Mammary epithelial cell (primary cell): ENCODE measurements around a stretch of chr6.

GRCh38 chr6:130183602-130184450 is 38.9 kb downstream of the SAMD3 start:
- CAGE, long polyA plus RNA: no peak
- RRBS: no CpG with 5 or more reads among the region's 4 CpGs

- CAGE, long polyA plus RNA: no peak
- RRBS: no CpG with 5 or more reads among the region's 2 CpGs
These were observed 20.3 kb downstream of the EPB41L2 start for GRCh38 chr6:131042765-131043027.

- CAGE, long polyA plus RNA: no peak
These were observed 8.4 kb downstream of the ARG1 start for GRCh38 chr6:131581487-131581814.

GRCh38 chr6:131949567-131949691 is 1.7 kb downstream of the CCN2 start:
- CAGE, long polyA plus RNA: no peak
- RRBS: no CpG with 5 or more reads among the region's 1 CpG

DNA sequence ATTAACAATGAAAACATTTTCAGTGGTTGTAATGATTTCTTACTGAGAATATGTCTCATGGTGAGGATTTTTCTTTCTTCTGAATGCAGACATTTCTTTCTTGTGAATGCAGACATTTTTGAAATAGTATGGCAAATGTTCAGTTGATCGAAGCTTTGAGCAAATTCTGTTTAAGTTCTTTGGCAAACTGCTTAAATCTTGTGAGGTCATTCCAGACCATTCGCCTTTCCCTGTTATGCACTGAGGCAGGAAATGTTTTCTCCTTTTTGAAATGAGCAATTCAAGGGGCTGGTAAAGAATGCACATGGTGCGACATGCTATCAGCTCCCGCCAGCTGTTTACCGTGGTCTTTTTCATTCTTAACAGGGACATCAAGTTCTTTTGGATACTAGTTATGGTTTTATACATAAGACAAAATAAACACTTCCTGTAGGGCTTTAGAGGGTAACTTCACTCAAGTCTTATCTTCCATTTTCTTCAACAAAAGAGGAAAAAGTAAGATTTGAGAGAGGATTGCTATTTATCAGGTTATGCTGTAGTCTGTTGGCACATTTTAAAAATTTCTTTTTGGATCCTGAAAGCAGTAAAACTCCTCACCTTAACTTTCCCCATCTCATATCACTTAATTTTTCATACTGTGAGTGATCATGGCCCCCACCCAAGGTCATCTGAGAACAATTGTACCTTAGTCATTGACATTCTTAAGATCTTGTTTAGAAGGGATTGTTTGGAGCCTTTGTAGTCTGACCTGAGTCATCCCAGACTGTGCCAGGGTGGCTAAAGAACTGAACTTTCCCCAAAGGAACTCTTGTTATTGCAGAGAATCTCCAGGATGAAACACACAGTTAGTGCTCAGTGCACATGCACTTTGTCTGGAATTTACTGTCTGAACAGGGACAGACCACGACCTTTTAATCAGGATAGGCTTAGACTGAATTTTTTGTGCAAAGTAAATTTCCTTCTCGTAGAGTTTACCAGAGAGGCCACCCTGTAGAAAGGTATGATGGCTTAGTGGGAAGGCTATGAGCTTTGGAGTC is 112.3 kb upstream of the CCN2 start:
- CAGE, long polyA plus RNA: no peak
- RRBS: no CpG with 5 or more reads among the region's 7 CpGs

- CAGE, long polyA plus RNA: no peak
- RRBS: no CpG with 5 or more reads among the region's 7 CpGs
These were observed 1.1 kb downstream of the MOXD1 start for GRCh38 chr6:132400216-132400488.

GRCh38 chr6:132598623-132598934 is 9.0 kb upstream of the TAAR5 start:
- CAGE, long polyA plus RNA: no peak
- RRBS: no CpG with 5 or more reads among the region's 3 CpGs

- CAGE, long polyA plus RNA: no peak
- RRBS: no CpG with 5 or more reads among the region's 2 CpGs
These were observed 5.1 kb downstream of the SLC18B1 start for GRCh38 chr6:132793374-132793650.

DNA sequence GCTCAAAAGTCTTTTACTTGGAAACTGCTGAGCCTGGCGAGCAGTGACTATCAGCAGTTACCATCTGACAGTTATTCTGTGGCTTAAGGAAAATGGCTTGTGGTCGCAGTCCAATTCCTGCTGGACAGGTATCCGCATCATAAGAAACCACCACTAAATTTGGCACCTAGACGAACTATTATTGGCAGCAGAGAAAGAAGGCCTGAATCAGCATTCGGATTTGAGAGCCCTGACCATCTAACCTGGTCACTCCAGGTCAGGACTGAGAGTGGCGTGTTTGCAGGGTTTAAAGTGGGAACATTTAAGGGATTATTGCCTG is 146.3 kb downstream of the RPS12 start:
- CAGE, long polyA plus RNA: no peak
- RRBS: no CpG with 5 or more reads among the region's 6 CpGs

DNA sequence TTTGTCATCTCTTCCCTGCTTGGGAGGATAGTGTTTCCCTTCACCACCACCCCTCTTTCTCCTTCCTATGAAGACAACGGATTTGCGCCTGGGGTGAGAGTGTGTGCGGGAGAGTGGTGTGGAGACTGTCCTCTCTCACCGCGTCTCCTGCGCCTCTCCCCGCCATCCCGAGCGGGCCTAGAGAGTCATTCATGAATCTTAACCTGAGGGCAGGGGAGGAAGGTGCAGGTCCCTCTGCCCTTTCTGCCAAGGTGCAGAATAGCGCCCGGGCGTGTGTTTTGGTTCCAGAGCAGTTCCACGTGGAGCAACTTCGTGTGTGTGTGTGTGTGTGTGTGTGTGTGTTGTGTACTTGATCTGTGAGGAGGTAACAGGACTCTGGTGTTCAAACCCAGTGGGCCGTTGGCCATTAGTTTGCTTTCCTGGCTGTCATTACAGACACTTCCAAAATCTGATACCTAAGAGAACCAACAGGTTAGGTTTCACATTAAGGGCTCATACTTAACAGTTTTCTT is 1.7 kb downstream of the EYA4 start:
- CAGE, long polyA plus RNA: no peak
- RRBS: no CpG with 5 or more reads among the region's 15 CpGs

DNA sequence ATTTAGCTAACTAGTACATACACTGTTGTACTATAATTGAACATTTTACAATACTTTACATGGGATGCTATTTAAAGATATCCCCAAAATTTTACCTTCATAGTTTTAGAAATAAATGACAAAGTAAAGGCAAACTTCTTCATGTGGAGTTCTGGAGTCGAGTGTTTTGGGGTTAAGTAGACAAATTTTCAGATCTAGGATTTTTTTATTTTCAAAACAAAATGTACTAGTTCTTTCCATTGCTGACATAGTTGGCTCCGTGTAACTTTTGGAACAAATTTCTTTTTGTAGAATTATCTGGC is 131.7 kb upstream of the TCF21 start:
- CAGE, long polyA plus RNA: no peak
- RRBS: no CpG with 5 or more reads among the region's 2 CpGs

- CAGE, long polyA plus RNA: no peak
- RRBS: 1% methylated on average over 6 of the region's 33 CpGs
These were observed 51.1 kb upstream of the TCF21 start for GRCh38 chr6:133837550-133838393.

- CAGE, long polyA plus RNA: no peak
- RRBS: no CpG with 5 or more reads among the region's 1 CpG
These were observed 1.7 kb upstream of the TCF21 start for GRCh38 chr6:133887302-133887563.

DNA sequence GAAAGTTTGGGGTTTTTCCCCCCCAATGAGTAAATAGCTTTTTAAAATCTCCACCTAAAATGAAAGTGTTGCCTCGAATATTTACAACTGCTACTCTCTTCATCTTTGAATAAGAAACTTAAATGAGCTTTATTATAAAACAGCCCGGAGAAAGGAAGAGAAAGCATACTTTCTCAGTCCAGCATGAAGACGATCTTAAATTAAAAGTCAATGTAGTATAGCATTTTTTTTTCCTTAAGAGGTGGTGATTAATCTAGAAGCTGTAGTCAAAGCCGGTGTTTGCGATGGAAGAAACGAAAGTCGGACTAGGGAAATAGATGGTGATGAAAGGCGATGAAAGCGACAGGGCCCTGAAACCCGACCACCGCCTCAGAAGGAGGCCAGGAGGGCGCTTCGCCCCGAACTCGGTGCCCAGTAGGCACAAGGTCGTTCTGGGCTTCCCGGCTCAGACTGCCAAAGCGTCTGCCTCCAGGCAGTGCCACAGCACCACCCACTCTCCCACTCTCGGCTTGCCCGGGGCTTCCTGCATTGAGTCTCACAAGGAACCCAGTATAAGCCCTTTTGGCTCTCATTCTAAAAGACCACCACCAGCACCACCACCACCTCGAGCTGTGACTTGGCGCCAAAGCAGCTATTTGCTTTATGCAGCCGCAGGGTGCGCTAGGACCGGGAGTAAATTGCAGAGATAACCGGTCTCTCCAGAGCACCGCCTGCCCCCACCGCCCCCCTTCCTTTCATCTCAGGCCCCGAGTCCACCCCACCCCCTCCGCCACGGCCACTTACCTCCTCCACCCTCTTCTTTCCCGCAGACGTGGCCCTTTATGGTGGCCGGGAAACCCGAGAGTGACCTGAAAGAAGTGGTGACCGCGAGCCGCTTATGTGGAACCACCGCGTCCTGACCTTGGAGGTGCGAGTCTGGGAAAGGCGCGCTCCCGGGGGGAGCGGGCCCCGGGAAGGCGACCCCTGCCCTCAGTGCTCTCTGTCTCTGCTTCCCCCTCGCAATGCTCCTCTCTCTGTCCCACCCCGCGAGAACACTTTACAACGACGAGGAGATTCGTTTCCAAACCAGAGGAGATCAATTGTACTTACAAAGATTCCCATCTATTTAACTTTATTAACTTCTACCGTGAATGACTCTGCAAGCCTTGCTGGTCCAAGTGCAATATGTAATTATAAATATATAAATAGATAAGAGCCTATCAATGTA is 2.4 kb downstream of the TCF21 start:
- CAGE, long polyA plus RNA: no peak
- RRBS: 5% methylated on average over 12 of the region's 54 CpGs

DNA sequence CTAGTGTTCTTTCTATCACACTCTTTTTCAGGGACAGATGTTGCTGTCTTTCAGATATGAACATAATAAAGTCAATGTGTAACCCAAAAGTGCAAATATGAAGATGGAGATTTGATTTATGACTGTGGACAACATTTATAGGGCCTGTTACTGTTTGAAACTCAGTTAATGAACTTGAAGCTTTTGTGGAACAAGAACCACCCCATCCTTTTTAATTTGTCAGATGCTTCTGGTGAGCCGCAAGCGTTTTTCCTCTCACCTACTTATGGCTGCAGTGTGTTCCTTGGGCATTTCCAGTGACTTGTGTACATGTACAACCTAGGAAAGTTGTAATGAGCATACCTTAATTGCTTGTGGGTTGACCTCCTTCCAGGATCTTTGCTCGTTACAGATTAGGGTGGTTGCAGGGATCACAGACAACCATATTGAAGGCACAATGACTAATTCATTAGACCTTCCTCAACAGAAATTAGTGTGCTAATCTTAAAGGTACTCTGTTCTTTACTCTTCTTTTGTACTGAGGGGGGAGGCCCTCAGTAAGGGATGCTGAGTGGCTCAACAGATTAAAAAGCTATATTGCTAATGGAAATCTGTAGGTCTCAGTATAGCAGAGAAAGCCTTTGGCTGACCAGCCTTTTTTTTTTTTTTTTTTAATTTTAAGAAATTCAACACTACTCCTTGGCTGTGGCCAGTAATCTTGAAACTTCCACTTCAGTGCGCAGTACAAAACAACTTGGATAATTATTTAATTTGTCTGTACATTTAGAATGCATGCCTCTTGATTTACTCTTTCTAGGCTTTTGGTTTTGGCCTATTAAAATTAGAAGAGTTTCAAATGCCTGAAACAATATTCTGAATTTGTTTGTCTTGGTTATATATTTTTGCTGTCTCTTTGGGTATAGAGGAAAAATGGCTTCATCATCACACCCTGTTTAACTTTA is 7.0 kb downstream of the TBPL1 start:
- CAGE, long polyA plus RNA: no peak
- RRBS: no CpG with 5 or more reads among the region's 4 CpGs

- CAGE, long polyA plus RNA: no peak
- RRBS: no CpG with 5 or more reads among the region's 8 CpGs
These were observed 113.9 kb upstream of the SLC2A12 start for GRCh38 chr6:134166281-134166670.

DNA sequence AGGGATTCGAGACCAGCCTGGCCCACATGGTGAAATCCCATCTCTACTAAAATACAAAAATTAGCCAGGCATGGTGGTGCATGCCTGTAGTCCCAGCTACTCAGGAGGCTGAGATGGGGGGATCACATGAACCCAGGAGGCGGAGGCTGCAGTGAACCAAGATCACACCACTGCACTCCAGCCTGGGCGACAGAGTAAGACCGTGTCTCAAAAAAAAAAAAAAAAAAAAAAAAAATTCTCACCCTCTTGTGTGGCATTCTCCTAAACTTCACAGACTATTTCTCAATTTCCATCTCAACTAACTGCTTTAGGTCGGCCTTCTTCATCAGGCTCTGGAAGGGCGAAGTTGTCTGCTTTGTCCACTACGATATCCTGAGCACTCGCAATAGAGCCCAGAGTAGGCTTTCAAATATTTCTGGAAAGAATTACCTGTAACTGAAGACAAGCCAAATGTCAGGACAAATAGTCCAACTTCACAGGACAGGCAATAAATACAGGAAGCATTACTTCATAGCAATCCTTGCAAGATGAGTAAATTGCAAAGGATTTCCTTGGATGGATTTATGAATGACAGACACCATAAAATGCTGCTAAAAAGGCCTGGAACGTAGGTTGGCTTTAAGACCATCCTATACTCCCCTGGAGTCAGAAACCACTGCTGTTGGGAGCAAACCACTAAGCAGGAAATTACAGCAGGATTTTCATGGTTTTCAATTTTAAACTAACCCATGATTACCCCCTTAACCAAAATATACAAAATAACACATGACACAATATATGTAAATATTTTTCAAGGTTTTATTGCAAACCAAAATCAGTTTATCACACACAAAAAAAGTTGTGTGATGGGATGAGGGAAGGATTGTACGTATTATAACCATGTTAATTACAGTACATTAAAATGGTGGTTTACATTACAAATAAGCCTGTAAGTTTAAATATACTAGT is 116.3 kb upstream of the SLC2A12 start:
- CAGE, long polyA plus RNA: no peak
- RRBS: no CpG with 5 or more reads among the region's 10 CpGs

DNA sequence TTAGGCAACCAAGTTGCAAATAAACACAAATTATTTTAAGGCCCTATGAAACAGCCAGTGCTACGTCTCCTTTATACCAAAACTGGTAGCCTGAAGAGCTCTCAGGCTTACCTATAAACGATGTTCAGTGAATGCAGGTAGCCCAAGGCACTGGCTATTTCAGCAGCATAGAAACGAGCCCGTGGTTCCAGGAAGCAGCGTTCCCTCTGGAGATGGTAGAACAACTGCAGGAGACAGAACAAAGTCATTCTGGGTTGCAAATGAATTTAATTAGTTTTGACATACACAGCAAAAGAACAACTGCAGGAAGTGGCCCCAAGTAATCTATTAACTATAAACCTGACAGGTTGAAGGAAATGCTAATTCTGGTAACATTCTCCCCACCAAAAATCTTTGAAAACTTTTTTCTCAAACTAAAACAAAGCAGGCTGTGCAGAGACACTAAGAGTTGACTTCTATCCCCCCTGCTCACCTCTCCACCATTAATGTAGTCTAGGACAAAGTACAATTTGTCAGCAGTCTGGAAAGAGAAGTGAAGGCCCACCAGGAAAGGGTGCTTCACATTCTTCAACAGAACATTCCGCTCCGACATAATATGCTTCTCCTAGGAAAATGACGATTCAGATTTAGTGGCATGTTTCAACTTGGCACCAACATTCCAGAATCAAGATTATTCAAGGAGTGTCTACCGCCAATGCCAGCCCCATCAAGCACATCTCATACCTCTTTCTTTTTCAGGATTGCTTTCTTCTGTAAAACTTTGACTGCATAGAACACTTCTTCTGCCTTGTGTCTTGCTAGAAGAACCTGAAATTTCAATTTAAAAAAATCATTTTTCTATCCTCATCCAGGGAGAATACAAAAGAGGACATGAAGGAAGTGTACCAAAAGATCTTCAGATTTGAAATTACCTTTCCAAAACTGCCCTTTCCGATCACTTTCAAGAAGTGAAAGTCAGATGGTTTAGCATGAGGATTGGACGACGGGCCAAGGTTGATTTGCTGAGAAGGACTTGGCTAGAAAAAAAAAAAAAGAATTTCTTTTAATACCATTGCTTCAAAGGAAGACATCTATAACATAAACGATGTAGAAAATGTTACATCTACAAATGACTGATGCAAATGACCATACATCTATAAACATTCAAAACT is 120.5 kb upstream of the SLC2A12 start:
- CAGE, long polyA plus RNA: no peak
- RRBS: no CpG with 5 or more reads among the region's 13 CpGs

GRCh38 chr6:134288322-134289314 is 29.3 kb downstream of the SGK1 start:
- CAGE, long polyA plus RNA: no peak
- RRBS: no CpG with 5 or more reads among the region's 5 CpGs

DNA sequence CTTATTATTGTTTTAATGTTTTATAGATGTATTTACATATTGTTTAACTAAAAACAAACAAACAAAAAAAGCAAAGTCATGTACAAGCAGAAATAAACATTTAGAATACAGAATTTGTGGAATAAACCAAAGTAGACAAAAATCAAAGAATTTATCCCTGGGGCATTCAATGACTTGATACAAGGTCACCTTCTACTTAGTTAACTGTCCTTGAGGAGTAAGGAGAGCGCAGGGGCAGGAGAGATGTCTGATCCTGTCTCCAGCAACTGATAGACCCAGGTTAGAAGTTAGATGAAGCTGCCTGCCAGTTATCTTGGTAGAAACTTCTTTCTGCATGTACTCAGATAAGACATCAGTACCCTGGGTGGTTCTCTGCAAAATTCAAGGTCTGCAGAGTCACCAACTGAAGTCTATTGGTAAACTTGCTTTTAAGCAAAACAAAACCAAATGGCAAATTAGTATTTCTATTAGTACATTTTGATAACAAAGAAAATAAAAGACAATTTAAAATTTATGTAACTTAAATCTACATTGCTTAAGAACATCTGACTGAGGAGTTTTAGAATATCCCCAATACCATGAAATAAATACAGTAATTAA is 2.7 kb downstream of the SGK1 start:
- CAGE, long polyA plus RNA: no peak
- RRBS: no CpG with 5 or more reads among the region's 1 CpG